H9 (cell line): ENCODE measurements around the gene RANBP6.

DNA sequence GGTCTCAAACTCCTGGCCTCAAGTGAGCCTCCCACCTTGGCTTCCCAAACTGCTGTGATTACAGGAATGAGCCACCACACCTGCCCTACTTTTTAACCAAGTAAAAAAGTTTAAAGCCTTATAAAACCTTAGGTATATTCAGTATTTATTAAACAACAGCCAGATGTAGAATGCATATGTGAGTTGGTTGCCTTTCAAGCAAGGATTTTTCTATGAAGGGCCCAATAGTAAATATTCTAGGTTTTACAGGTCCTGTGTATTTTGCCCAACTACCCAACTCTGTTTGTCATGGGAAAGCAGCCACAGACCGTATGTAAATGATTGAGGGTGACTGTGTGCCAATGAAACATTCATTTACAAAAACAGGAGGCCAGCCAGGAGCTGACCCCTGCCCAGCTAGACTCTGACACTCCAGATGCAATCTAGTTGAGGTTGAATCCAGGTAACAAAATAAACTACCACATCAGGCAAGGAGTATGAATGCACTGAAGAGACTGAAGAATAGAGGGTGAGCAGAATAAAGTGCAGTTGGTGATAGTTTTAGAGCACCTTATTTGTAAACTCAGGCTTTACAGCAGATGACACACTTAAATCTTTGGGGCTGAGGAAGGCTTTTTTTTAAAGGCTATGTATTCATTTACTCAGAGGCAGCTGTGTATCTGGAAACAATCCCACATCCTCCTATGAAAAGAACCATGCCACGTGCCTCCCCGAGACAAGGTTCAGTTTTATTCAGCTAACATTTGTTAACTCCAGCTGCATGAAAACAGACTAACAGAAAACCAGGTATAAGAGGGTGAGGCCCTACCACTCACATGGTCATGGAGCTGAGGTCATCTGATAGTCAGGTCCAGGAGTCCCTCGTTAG is 60.6 kb downstream of the SLC1A1 start:
- PRO-cap = no peak

DNA sequence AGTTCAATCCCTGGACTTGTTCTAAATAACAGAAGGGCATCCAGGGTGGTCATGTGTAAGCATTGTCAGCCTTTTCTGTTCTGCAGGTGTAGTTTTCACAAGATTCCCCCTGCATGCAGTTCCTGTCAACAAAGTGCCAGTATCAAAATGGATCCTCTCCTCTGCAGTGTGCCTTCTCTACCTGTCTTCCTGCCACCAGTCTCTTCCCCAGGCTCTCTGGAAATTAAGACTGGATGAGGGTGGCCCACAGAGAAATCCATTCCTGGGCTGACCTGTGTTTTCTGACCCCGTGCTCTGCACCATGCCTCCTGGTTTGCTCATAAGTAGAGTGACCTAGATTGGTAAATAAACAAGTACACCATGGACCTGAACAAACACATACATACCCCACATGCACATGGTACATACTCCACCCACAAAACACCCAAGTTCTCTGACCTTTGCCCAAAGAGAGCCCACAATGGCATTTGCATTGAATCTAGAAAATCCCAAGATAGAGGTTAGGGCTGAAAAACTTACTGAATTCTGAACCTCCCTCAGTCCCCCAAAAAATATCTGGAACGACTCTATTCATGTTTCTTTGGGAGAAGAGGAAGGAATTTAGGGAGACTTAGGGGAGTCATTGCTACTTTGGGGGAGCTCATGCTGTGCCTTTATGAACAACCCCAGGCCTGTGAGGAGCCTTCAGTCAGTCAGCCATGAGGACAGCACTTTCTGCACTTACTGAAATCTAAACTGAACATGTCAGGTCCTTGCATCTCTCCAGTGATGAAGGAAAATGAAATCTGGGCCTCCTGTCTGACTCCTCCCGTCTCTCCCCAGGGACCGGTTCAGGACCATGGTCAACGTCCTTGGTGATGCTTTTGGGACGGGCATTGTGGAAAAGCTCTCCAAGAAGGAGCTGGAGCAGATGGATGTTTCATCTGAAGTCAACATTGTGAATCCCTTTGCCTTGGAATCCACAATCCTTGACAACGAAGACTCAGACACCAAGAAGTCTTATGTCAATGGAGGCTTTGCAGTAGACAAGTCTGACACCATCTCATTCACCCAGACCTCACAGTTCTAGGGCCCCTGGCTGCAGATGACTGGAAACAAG is 77.3 kb upstream of the PLPP6 start:
- PRO-cap = no peak

- PRO-cap = no peak
Measured at GRCh38 chr9:4596535-4597007, 65.5 kb upstream of the PLPP6 start.

DNA sequence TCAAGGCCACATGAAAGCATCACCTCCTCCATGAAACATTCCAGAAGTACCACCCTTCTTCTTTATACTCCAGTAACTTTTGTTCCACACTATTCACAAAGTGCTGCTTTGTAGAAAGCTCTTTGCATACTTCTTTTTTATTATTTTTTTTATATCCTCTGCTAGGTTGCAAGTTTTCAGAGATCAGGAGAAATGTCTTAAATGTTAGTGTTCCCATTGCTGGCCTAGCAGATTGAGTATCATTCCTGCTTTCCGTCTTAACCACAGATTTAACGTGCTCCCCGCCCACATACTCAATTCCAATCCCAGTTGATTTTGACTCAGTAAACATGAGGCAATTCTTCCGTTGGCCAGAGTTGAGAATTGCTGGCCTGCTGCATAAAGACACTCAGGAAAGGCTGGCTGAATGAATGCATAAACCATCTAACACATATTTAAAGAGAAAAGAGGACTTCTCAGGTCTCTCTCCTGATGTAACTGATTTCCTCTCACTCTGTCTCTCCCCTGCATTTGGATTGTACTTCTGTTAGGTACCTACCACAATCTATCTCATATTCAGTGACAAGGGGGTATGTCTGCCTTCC is 46.9 kb upstream of the PLPP6 start:
- PRO-cap = no peak

DNA sequence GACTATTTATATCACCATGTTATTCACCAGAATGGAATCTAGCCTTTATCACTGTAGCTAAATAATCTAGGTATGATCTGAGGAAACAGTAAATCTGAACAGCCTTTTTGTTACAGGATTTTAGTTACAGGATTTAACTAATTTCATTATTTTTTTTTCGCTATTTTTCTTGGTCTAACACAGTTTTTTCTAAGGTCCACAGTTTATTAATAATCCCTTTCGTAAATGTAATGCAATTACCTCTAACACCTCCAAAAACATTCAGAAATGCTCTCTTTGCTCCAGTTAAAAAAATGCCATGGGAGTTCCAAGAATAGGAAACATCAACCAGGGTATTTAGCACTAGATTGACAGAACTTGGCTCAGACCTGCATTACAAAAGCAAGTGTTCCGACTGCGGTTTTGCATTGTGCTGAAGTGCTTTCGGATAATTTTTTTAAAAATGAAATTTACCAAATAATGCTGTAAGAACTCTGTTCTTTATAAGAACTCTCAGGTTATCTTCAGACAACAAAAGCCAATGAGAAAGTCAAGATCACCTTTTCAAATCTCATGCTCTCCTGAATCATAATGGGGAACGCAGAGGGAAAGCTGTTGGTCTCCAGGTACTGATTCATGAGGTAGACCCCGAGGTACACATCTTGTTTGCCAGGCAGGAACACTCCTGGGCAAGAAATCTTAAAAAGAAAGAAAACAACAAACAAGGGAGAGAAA is 577 bp upstream of the PLPP6 start:
- PRO-cap = no peak

DNA sequence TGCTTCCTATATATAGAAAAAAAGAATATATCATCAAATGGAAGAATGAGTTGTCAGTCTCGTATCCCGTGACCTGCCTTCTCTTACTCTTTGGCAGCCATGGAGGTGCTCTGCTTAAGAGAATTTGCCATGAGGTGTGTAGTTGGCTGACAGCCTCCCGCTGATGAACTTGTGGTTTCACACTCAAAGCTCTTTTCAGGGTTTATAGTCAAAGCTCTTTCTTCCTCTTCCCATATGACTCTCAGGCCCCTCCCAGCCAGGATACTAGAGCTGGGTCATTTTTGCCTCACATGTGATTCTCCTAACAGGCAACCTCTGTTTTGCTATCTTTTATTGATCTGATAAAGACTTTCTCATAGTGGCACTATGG is 13.7 kb upstream of the JAK2 start:
- PRO-cap = no peak

- PRO-cap = no peak
Measured at GRCh38 chr9:5099880-5100357, 85.5 kb downstream of the INSL6 start.

GRCh38 chr9:5133882-5134156 is 51.6 kb downstream of the INSL6 start:
- PRO-cap = no peak

- PRO-cap = no peak
Measured at GRCh38 chr9:5499683-5500499, 10.4 kb upstream of the PDCD1LG2 start.

GRCh38 chr9:5608586-5609416 is 20.1 kb upstream of the RIC1 start:
- PRO-cap = no peak

- PRO-cap = no peak
Measured at GRCh38 chr9:5780609-5781346, 52.1 kb downstream of the ERMP1 start.

DNA sequence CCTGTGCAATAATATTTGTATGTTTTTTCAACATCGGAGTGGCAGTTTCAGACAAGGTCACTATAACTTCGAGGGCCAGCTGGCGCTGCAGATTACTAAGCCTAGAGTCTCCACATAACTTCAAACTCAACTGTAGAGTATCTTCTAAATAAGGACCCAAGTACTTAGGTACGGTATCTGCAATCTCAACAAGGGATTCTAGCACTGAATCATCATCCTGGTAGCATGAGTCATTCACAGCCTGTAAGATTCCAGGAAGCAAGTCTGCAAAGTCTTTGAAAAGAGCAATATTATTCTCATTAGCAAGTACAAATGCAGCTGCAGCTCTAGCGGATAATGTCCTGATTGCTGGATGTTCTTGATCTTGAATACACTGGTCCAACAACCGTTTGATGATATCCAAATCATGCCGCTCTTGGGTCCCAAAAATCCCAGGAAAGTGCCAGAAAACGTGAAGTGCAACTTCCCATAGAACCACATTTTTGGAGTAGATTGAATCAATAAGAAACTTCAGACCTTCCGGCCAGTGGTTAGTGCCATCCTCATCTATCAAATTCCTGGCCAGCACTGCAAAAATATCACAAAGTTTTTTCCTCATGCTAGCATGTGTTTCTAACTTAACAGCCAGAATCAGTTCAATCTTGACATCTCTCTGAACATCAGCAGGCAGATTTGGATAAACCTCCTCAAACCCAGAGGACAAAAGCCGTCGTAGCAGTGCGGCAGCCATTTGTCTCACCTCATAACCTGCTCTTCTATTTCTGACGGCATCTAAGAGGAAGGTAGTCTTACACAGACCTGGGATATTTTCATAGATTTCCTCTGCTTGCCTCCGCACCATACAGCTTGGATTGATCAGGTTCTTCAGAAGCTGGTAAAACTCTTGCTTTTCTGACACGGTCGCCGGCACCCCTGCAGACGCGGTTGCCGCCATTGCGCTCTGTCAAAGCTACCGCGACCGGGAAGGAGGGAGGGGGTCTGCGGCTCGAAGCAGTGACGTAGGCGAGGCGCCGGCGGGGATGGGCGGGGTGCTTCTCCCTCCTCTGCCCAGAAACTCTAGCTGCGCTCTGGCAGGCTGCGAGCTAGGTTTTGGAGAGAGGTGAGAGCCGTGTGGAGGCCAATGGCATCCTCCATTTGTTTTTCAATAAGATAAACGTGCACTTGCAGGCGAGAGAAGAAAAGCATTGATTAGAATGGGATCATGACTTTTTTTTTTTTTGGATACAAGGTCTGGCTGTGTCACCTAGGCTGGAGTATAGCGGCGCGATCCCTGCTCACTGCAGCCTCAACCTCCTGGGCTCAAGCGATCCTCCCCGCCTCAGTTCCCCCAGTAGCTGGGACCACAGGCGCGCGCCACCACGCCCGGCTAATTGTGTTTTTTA is at the start of gene RANBP6:
Gene RANBP6 (minus strand): TSS at position 951 of the 1,382 bp plus-strand sequence.
- PRO-cap = bidirectional peak, plus-strand start at position 233 of the sequence, minus-strand start outside the sequence; unidirectional peak, plus-strand start at position 299 of the sequence; unidirectional peak, plus-strand start at position 500 of the sequence; bidirectional peak, plus-strand start at position 689 of the sequence, minus-strand start at position 548 of the sequence; bidirectional peak, plus-strand start at position 1,050 of the sequence, minus-strand start at position 942 of the sequence

DNA sequence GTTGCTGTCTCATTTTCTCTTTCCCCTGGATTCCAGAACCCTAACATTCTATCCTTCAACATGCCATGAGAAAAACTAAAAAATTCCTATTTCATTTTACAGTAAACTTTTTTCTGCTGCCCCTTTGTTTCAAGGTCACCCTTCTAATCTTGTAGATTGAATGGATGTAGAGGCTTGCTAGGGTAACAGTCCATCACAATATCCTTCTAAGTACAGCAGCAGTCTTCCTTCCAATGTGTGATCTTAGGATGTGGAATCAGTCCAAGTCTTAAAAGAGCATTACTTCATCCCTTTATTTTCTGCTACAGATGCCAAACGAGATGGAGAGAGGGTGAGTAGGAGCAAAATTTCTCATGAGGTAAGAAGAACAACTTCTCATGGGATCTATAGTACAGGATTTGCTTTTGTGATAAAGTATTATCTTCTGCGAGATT is 745 bp upstream of the IL33 start:
- PRO-cap = no peak

- PRO-cap = no peak
Measured at GRCh38 chr9:6395181-6395651, 17.8 kb upstream of the UHRF2 start.

DNA sequence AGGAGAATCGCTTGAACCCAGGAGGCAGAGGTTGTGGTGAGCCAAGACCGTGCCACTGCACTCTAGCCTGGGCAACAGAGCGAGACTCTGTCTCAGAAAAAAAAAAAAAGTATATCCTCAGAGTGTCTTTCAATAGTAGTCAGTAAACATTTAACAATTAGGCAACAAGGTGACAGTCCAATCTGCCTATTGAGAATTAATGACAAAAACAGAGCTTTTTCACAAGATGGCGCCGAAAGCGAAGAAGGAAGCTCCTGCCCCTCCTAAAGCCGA is 6.7 kb downstream of the GLDC start:
- PRO-cap = unidirectional peak, plus-strand start at position 216 of the sequence

DNA sequence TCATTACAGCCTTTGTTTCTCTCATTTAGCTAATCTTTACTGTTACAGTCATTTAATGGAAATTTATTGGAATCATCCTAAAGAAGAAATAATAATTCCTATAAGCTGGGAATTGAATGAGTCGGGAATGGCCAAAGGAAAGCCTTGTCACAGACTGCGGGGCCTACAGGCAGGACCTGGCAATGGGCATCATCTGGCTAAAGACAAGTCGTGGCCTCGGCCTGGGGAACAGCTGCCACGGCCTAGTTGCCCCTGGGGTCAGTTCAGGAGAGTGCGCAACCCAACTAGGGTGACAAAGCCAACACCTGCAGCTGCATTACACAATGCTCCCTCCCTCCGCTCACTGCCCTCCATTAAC is 5.4 kb downstream of the GLDC start:
- PRO-cap = no peak

DNA sequence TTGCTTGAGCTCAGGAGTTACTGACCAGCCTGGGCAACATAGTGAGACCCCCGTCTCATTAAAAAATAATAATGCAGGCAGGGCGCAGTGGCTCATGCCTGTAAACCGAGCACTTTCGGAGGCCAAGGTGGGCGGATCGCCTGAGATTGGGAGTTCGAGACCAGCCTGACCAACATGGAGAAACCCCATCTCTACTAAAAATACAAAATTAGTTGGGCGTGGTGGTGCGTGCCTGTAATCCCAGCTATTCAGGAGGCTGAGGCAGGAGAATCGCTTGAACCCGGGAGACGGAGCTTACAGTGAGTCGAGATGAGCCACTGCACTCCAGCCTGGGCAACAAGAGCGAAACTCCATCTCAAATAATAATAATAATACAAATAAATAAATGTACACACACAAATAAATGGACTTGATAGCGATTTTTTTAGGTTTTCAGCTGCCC is 36.8 kb upstream of the GLDC start:
- PRO-cap = no peak

- PRO-cap = no peak
Measured at GRCh38 chr9:6759287-6759725, 1.5 kb downstream of the KDM4C start.

GRCh38 chr9:7478124-7478477 is 321.5 kb downstream of the DMAC1 start:
- PRO-cap = no peak

GRCh38 chr9:9528083-9528436 is 1084.7 kb downstream of the PTPRD start:
- PRO-cap = no peak